Hair follicle dermal papilla cell (primary cell): ENCODE results near the gene C2orf15.

DNA sequence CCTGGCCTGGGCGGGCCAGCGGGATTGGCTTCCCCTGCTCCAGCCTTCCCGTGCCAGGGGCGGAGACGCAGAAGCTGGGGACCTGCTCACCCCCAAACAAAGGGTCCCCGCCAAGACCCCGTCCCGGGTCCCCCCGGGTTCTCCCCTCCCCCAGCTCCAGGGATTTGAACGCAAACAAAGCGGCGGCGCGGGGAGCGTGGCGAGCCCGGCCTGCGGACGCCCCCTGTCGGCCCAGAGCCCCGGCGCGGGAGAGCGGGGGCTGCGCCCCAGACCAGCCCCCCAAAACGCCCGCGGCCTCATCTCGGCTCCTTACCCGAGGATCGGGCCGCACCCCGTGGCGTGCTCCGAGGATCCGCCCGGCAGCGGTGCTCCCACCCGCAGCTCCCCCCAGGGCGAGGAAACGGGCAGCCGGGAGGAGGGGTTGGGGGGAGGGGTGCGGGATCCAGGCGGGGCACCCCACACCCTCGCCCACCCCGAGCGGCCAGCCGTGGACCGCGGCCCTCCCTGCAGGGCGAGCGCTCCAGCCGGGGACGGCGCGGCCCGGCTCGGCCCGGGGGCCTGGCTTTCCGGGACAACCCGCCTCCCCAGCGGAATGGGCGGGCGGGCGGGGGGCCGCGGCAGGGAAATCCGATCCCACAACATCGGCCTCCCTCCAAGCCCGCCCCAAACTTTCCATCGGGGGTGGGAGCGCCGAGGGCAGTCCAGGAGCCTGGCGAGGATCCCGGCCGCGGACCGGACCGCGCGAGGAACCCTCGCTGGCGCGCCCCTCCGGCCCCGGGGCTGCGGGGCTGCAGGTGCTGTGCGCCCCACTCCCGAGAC is 797 bp downstream of the SEMA4C start:
- CAGE, long polyA plus RNA: no peak

- CAGE, long polyA plus RNA: no peak
These were observed 571 bp upstream of the ANKRD36 start for GRCh38 chr2:97112202-97112961.

GRCh38 chr2:97190767-97191376 is 77.9 kb downstream of the ANKRD36 start:
- CAGE, long polyA plus RNA: no peak

DNA sequence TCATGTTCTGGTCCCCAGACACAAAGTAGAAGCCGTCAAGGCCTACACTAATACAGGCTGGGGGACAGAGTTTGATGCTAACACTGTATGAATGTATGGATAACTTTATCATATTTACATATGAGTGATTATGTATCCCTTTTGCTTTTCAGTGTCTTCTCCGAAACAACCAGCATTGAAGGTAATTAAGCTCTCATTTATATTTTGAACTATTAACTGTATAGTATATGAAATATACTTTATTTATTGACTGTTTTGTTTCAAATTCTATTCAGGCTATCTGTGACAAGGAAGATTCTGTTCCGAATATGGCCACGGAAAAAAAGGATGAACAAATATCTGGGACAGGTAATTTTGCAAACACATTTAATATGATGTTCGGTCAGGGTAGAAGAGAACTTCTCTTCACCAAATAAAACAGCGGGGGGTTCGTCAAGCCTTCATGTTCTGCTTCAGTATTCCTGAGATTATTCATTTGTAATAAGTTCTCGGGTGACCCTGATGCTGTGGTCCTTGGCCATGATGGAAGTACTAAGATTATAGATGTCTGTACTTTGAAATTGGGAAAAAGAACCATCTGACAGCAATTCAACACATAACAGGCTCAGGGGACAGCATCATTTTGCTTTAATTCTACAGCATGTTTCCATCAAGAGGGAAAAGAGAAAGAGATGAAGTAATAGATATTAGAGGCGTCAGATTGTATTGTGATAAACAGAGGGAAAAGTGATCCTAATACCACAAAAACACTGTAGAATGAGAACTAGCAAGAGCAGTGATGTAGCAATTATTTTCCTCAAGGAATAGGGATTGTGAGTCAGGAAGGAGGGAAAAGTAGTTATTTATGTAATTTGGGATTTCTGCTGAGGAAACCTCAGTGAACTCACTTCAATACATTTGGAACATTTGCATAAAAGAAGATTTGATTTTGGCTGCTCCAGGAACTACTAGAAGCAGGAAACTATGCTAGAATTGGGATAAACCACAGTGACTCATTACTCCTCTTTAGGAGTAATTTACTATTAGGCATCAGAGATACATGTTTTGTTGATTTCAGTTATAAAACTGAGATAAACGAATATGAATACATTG is 98.8 kb downstream of the ANKRD36 start:
- CAGE, long polyA plus RNA: no peak

GRCh38 chr2:97216869-97217657 is 104.1 kb downstream of the ANKRD36 start:
- CAGE, long polyA plus RNA: no peak

DNA sequence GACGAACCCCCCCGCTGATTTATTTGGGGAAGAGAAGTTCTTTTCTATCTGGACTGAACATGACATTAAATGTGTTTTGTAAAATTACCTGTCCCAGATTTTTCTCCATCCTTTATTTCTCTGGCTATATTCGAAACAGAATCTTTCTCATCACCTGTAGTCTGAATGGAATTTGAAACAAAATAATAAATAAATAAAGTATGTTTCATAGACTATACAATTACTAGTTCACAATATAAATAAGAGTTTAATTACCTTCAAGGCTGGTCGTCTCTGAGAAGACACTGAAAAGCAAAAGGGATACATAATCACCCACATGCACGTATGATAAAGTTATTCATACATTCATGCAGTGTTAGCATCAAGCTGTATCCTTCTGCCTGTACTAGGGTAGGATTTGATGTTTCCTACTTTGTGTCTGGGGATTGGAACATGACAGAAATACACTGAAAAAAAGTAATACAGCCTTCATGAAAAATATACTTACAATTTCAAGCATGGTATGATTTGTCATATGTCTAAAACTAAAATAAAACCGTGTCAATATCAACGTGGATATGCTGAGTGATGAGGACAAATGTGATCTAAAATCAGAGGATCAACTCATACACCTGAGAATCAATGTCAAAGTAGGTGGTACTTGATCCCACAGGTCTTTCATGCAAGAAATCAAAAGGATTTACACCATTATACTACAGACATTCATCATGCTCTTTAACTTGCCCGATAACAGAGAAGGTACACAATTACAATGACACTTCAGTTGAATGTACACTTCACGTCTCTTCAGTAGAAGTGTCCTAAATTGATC is 49.5 kb downstream of the ANKRD36B start:
- CAGE, long polyA plus RNA: no peak

GRCh38 chr2:97657672-97658753 is 5.8 kb downstream of the ACTR1B start:
- CAGE, long polyA plus RNA: no peak

GRCh38 chr2:97831236-97831938 is 118.0 kb downstream of the ZAP70 start:
- CAGE, long polyA plus RNA: no peak

DNA sequence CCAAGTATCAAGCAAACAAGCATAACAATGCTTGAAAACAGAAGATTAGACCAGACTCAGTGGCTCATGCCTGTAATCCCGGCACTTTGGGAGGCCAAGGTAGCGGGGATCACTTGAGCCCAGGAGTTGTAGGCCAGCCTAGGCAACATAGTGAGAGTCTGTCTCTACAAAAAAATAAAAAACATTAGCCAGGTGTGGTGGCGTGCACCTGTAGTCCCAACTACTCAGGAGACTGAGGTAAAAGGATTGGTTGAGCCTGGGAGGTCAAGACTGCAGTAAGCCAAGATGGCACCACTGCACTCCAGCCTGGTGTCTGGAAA is 125.6 kb downstream of the ZAP70 start:
- CAGE, long polyA plus RNA: no peak

DNA sequence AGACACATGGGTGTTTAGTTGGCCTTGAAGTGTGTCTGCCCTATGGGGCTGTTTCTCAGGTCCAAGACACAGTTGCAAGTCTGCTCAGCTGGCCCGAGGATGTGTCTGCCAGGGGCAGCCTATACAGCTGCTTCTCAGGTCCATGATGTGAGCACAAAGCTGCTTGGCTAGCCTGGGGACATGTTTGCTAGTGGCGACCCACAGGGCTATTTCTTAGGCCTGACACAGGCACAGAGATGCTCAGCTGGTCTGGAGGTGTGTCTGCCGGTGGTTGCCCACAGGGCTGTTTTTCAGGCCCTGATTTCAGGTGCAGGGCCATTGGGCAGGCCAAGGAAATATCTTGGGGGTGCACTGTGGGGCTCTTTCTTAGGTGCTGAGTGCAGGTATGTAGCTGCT is 108.7 kb downstream of the TMEM131 start:
- CAGE, long polyA plus RNA: no peak

DNA sequence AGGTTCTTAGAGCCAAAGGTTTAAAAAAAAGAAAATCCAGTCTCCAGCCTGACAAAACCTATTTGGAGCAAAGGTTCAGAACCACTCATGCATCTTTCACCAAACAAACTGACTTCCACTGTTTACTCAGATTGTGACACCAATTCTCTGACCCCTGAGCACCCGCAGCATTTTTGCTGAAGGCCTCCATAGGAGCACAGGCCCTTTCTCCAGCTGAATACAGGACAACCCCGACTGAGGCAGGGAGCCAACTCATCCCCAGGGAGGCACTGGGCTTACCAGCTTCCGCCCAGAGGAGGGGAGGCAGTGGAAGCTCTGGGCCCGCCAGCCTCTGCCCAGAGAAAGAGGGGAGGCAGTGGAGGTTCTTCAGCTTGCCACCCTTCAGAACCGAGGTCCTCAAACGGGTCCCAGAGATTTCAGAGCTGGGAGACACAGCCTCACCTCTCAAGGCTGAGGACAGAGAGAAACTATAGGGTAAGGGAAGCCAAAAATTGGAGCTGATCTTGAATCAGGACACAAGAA is 50.9 kb upstream of the CNGA3 start:
- CAGE, long polyA plus RNA: no peak

- CAGE, long polyA plus RNA: no peak
These were observed 30.1 kb downstream of the INPP4A start for GRCh38 chr2:98474603-98475310.

- CAGE, long polyA plus RNA: no peak
These were observed 38.5 kb downstream of the INPP4A start for GRCh38 chr2:98483044-98483704.

DNA sequence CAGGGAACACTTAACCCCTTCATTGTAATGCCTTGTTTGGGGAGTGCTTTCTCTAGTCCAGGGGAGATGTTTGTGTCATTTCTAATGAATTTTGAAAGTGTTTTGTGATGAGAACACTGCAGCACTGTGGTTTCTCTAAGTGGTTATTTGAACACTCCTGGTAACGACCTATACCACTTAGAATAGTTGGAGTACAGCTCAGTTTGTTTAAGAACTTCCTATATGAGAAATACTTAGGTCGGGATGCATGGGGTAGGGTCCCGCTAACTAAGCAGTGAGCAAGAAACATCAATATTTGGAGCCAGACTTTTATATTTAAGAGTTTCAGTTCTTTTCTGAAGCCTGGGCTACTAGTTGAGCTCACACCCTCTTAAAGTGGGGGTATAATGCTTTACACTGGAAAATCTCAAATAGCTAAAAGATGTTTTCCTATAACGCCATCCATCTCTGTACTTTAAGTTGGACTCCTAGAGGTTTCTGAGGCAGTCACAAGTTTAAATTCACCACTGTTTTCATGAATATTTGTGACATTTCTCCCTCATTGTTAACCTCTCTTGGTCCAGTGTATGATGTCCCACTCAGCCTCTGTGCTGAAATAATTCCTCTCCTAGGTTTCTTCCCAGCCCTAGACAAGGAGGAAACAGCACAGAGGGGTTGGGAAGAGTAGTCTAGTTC is 9.1 kb downstream of the UNC50 start:
- CAGE, long polyA plus RNA: no peak

- CAGE, long polyA plus RNA: no peak
These were observed 18.2 kb upstream of the MGAT4A start for GRCh38 chr2:98749116-98749632.

DNA sequence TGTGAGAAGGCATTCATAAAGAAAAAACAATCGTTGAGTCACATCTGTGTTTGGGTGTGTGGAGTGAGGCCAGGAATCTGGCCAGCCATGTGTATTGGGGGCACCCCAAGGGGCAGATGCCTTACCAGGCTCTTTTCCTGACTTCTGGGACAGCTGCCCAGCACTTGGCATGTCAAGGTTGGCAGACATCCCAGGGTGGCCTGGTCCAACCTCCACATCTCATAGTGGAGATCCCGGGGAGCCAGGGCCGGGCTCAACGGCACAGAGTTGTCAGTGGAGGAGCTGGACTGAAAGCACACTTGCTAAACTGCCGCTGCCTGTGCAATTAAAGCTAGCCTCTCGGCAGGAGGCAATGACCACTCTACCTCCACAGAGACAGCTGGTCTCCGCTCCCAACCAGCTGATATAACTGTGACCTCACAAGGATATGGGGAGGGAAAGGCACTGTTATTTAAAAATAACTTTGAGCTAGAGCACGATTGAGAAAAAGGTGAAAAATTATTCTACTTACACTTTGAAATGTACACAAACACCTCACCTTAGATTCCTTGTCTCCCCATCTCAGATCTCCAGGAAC is 75.4 kb upstream of the MGAT4A start:
- CAGE, long polyA plus RNA: no peak

GRCh38 chr2:98833286-98834166 is 102.5 kb downstream of the CRACDL start:
- CAGE, long polyA plus RNA: no peak

- CAGE, long polyA plus RNA: no peak
These were observed 37.8 kb downstream of the CRACDL start for GRCh38 chr2:98898152-98898605.

GRCh38 chr2:99133999-99134837 is 7.3 kb upstream of the C2orf15 start:
- CAGE, long polyA plus RNA: no peak

GRCh38 chr2:99140986-99142140 is at the start of gene C2orf15:
C2orf15 (plus strand) TSS chr2:99141707.
- CAGE, long polyA plus RNA: no peak